Measurements from ENCODE around the gene DEGS1.

GRCh38 chr1:223738318-223739218 is 26.2 kb downstream of the CAPN2 start:
- RRBS = no CpG with 5 or more reads among the region's 13 CpGs

DNA sequence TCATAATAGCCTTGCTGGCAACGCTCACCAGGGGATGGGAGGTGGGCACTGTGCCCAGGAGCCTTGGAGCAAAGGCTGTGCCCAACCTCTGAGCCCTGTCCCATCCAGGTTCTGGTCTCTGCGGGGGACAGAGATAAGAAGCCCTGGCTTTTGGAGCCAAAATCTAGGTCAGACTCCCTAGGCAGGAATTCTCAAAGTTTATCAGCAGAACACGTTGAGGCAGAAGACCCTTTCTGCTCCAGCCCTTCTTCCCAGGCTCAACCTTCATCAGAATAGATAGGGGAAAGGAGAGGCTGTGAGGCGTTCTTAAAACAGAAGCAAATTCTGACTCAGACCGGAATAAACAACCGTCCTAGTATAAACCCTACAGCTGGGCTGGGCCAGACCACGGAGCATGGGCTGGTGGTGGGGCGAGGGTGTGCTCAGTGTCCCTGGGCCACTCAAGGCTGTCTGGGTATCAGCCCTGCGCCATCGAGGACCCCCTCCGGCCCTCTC is 35.9 kb downstream of the CAPN2 start:
- RRBS = no CpG with 5 or more reads among the region's 11 CpGs

- RRBS = no CpG with 5 or more reads among the region's 14 CpGs
These were observed 64.1 kb downstream of the CAPN2 start for GRCh38 chr1:223776221-223777088.

GRCh38 chr1:223779188-223779995 is 66.4 kb downstream of the TP53BP2 start:
- RRBS = no CpG with 5 or more reads among the region's 7 CpGs

GRCh38 chr1:223785694-223786289 is 60.0 kb downstream of the TP53BP2 start:
- RRBS = no CpG with 5 or more reads among the region's 10 CpGs

- RRBS = no CpG with 5 or more reads among the region's 6 CpGs
These were observed 9.9 kb downstream of the TP53BP2 start for GRCh38 chr1:223835690-223836309.

GRCh38 chr1:223998329-223999086 is 115.4 kb upstream of the FBXO28 start:
- RRBS = no CpG with 5 or more reads among the region's 2 CpGs

DNA sequence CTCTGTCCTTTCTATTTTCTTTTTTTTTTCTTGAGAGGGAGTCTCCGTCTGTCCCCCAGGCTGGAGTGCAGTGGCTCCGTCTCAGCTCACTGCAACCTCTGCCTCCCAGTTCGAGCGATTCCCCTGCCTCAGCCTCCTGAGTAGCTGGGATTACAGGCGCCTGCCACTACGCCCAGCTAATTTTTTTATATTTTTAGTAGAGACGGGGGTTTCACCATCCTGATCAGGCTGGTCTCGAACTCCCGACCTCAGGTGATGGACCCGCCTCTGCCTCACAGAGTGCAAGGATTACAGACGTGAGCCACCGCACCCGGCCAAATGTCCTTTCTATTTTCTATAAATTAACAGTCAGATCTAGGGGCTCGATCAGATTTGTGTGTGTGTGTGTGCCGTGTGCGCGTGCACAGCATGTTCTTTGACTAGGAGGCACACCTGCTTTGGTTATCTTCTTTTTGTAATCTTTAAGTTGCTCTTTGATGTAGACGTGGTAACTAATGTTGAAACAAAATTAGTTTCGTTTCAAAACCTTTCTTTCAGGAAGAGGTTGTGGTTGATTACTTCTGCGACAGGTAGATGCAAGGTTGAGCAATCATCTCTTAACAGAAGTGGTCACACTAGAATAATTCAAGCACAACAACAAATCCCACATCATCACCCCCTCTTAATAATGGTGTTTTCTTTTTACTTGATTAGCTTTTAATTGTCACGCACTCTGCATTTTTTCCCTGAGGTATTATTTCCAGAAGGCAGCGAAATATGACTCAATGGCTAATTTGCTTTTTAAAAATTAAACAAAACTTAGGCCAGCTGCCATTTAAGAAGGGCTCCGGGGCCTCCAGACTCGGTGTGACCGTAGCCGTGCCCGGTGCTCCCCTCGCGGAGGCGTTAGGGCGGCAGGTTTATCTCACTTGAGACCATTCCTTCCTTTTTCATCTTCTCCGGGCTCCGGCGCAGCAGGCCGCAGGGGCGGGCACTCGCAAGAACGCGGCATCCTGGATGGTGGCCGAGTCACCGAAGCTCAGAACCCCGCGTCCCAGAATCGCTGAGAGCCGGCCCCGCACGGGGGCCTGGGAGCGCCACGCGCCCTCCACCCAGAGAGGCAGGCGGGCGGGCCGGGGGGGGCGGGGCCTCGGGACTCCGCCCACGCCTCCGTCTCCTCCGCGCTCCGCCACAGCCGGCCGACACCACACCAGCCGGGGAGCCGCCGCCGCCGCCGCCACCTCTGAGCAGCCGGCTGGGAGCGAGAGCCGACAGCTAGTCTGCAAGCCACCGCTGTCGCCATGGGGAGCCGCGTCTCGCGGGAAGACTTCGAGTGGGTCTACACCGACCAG is at the start of gene DEGS1:
DEGS1 (plus strand) TSS at position 1,184 of the 1,331 bp plus-strand sequence.
- RRBS = 2% methylated on average over 39 of the region's 80 CpGs

GRCh38 chr1:224275224-224275691 is 54.7 kb downstream of the NVL start:
- RRBS = no CpG with 5 or more reads among the region's 5 CpGs

DNA sequence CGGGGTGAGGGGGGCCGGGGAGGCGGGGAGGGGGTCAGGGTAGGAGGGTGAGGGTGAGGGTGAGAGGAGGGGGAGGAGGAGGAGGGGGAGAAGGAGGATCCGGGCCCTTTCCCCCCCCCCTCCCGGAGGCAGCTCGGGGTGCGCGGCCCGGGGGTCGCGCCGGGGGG is 252 bp downstream of the WDR26 start:
- RRBS = 4% methylated on average over 3 of the region's 12 CpGs

DNA sequence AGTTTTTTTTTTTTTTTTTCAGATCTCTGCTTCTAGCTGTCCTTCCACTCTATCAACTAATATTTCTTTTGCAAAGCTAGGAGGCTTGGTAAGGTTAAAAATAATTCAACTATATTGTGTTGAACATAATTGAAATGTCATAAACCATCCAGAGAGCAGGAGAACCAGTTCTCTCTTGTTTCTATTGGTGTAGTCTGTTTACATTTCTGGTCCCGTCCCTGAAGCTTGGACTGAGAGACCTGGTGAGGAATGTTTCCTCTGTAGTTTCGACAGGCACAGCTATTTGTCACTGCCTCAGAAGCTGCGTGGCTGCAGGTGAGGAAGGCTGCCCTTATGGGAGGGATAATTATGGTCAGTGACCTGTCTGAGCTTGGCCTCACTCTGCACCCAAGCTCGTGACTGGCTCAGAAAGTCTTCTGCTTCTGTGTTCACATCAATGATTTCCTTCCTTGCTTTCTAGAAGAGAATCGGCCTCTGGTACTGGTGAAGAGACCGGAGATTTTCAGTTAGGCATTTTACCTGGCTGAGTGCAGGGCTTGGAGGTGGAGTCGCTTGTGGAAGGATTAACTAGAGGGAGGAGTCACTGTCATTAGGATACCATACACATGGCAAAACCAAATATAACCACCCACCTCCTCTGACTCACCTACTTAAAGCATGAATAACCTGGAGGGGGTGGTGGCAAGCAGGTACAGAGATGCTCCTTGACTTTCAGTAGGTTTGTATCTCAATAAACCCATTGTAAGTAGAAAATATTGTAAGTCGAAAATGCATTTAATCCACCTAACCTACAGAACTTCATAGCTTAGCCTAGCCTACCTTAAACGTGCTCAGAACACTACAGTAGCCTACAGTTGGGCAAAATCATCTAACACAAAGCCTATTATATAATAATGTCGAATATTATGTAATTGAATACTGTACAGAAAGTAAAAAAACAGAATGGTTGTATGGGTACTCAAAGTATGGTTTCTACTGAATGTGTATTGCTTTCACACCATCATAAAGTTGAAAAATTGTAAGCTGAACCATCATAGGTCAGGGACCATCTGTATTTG is 20.0 kb upstream of the WDR26 start:
- RRBS = no CpG with 5 or more reads among the region's 10 CpGs

GRCh38 chr1:224502585-224503188 is 68.1 kb upstream of the WDR26 start:
- RRBS = no CpG with 5 or more reads among the region's 9 CpGs

DNA sequence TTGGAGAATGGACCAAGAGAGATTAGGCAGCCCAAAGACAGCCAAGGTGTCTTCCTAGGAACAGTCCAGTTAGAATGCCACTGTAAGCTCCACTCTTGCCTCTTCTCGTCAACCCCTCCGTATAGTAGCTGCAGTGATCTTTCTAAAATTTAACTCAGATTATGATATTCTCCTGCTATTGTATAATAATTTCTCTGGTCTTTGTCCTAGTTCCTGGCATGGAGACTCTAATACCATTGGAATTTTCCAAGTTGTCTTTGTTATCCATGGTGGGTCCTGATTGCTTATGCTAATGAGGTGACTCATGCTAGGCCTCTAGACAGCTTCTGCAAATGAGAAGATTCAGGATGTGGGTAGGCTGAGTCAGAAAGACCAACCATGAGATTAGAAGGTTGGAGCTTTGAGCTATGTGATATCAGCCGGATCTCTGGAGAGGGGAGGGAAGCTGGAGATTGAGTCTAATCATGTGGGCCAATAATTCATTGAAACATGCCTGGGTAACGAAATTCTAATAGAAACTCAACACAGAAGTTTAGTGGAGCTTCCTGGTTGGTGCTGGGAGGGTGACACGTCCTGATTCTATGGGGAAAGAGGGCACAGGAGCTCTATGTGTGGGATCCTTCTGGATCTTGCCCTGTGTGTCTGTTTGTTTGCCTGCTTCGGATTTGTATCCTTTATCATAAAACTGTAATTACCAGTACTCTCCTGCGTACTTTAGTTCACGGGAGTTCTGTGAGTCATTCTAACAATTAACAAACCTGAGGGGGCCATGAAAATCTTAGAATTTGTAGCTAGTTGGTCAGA is 73.2 kb upstream of the CNIH3 start:
- RRBS = no CpG with 5 or more reads among the region's 8 CpGs

DNA sequence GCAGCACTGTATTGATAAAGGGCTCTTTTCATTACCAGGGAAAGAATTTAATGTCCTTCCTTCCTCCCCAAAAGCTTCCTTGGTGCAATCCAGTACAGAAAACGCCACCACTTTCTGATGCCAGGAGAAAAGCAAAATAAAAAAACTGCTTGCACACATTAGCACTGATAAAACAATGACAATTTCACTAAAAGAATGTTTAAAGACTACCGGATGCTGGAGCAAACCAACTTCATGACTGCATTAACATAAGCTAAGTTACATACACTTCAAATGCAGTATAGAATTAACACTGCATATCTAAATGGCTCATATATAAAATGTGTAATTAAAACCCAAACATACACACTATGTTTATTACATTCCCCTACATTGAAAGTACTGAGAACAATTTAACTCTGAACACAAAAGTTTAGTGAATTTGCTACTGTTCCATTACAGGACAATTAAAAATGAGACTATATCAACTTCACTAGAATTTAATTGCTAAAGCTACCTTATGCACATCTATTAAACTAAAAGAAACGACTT is 26.2 kb downstream of the LBR start:
- RRBS = no CpG with 5 or more reads among the region's 3 CpGs

DNA sequence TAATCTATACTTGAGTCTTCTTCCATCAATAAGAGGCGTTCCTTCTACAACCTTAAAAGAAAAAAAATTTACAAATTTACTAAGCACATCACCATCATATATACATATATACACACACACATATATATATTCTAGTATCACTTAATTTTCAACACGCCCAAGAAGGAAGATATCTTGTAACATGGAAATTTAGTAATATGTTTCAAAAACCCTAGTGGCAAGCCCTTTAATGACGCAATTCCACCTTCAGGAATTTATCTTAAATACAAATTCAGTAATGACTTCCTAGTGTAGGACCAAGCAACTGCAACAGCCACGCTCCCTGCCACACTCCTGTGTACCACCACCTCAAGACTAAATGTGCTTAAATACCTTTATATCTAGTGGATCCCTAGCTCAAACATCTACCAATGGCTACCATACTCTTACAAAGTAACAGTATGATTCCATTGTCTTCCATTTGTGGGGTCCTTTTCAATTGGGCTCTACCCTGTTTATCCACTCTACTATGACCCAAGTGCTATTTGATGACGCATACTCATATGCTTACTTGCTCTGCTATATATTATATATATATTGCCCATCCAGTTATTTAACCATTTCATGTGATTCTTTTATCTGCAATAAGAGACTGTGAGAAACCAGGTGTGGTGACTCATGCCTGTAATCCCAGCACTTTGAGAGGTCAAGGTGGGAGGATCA is 12.4 kb downstream of the LBR start:
- RRBS = no CpG with 5 or more reads among the region's 5 CpGs

GRCh38 chr1:225447423-225448594 is 20.0 kb upstream of the LBR start:
- RRBS = no CpG with 5 or more reads among the region's 21 CpGs

- RRBS = no CpG with 5 or more reads among the region's 2 CpGs
These were observed 10.5 kb upstream of the SRP9 start for GRCh38 chr1:225767136-225767486.

GRCh38 chr1:225772267-225772973 is 5.2 kb upstream of the SRP9 start:
- RRBS = no CpG with 5 or more reads among the region's 6 CpGs

DNA sequence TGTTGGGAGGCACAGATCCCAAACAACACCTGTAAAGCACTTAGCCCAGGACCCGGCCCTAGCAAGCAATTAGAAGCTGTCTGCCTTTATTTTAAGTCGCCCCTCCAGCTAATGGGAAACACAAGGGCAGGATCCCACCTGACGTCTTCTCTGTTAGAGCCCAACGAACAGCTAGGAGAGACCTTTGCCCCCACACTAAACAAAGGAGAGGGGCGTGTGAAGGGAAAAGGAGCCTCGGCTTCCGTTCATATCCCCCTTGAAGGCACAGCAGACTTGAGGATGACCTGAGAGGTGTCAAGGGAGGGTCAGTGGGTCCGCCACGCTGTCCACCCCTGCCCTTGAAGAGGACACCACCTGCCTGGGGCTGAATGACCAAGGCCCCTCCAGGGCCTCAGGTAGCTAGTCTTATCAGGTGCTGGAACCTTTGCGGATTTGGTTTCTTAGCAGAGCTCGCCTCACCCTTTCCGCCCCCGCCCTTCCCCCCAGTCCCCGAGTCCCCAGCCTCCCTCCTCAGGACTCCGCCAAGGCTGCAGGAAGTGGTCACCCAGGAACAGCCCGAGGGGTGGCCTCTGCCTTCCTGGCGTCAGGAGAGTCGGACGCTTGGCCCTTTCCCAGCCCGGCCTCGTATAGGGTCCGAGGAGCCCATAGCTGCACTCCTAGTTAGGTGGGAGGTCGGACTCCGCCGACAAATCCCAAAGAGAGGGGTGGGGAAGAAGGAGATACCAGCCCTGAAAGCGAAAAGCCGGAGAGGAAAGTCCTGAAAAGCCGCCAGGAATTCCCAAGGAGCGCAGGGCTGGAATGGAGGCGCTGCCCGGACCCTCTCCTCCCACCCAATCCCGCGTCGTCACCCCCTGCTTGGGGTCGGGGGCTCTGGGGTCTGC is 615 bp downstream of the TMEM63A start:
- RRBS = under 1% methylated on average over 8 of the region's 35 CpGs

- RRBS = no CpG with 5 or more reads among the region's 1 CpG
These were observed 1.8 kb upstream of the LEFTY1 start for GRCh38 chr1:225890754-225891130.

All from AG09309 (cell line).